Smooth muscle cell (in vitro differentiated cells): ENCODE measurements around the gene EIF3A.

GRCh38 chr10:117457918-117458520 lies 82.8 kb upstream of the PDZD8 start:
- RAMPAGE, long total RNA = no peak

GRCh38 chr10:117533868-117534708 lies 8.5 kb upstream of the EMX2 start:
- RAMPAGE, long total RNA = no peak

DNA sequence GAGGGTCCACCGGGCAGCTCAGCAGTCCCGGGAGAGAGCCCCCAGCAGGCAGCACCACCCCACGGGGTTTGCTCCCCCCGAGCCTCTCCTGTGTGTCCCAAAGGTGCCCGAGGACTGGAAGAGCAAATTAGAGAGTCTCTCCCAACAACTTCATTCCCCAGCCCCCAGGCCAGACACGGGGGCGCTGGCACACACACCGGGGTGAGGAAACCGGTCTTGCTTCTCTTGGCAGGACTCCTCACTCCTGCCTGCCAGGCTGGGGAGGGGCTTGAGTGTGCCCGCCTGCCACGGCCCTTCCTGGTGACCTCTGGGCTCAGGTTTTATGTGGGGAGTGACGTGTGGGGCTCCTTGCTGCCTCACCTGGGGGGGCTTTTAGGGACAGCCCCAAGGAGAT lies 142.4 kb downstream of the EMX2 start:
- RAMPAGE, long total RNA = no peak

DNA sequence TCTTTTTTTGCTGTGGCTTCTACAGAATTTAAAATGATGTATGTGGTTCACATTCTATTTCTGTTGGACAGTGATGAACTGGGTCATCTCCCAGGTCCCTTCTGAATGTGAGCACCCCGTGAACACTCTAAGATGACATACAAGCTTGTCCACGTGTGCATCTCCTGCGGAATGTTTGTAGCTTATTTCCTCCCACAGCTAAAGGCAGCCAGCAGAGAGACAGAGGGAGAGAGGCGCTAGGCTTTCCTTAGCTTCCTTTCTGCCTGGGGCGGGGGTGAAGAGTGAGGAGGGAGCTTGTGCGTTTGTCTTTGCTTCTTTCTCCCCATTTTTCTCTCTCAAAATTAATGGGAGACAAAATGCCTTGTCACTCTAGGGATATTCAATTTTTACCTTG lies 219.2 kb downstream of the EMX2 start:
- RAMPAGE, long total RNA = no peak

- RAMPAGE, long total RNA = no peak
Measured at GRCh38 chr10:117804297-117805238, 242.2 kb downstream of the RAB11FIP2 start.

- RAMPAGE, long total RNA = no peak
Measured at GRCh38 chr10:118272266-118272971, 69.7 kb downstream of the FAM204A start.

DNA sequence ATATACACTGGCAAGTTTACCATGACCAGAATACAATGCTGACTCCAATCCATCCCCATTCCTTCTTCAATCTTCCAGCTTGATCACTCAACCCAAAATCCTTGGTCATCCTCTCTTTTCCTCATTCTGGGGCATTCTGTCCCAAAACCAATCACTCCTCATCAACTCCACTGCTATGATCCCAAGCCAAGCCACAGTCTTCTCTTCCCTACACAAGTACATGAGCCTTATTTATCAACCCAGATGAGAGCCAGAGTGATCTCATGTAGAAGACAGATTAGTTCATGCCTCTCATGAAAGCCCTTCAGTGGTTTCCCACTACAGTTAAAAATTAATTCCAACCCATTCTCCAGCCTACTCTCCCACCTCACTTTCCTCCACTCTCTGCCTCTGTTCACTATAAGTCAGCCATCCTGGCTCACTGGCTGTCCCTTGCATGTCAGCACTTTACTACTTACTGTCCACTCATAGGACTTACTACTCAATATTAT lies 67.4 kb downstream of the CACUL1 start:
- RAMPAGE, long total RNA = no peak

GRCh38 chr10:118730979-118731483 lies 23.7 kb downstream of the CACUL1 start:
- RAMPAGE, long total RNA = no peak

GRCh38 chr10:118753849-118754619 lies 736 bp downstream of the CACUL1 start:
- RAMPAGE, long total RNA = no peak

- RAMPAGE, long total RNA = no peak
Measured at GRCh38 chr10:118832054-118832714, 77.4 kb upstream of the CACUL1 start.

GRCh38 chr10:118872569-118872768 lies 117.7 kb upstream of the CACUL1 start:
- RAMPAGE, long total RNA = no peak

DNA sequence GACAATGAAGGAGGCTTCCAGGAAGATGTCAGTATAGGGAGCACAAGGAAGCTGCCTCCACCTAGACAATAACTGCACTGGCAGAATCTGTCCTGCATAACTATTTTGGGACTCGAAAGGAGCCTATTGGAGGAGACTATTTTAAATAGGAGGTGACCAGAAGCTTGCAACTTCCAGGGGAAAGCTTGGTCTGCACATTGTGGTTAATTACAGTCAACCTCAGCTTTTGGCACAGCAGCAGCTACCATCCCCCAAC lies 46.3 kb upstream of the NANOS1 start:
- RAMPAGE, long total RNA = no peak

- RAMPAGE, long total RNA = no peak
Measured at GRCh38 chr10:119030304-119030659, 768 bp downstream of the NANOS1 start.

- RAMPAGE, long total RNA = no peak
Measured at GRCh38 chr10:119038096-119038631, 8.7 kb downstream of the NANOS1 start.

DNA sequence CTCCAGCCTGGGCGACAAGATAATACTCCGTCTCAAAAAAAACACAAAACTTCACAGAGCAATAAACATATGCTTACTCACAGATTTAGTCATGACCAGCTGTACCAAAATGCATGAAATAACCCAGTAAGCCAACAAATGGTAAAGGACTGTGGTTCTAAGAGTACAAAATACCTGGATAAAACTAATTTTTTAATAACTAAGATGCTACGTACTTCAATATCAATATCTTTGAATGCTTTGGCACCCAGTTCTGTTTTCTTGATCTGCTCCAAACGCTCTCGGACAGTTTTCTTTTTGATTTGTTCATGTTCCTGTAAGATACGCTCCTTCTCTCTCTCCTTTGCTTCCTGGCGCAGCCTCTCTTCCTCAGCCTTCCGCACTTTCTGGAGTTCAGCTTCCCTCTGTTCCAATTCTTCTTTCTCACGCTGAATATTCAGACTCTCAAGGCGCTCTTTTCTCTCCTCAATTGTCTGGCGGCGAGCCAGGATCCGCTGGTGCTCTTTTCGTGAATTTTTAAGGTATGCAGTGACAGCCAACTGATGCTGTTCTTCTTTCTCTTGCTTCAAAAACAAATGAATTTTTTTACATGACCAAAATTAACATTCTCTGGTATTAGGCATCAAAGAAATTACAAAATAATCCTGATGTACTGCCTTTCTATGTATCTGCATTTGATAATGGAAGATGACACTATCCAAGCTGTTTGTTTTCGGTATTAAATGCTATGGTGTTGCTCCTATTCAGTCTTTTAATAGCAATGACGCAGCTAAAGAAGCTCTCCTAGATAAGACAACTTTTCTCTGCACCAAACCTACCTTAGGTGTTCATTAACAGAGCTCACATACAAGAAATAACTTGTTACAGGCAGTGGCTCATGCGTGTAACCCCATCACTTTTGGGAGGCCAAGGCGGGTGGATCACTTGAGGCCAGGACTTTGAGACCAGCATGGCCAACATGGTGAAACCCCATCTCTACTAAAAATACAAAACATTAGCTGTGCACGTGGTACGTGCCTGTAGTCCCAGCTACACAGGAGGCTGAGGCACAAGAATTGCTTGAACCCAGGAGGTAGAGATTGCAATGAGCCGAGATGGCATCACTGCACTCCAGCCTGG lies 22.5 kb downstream of the EIF3A start:
- RAMPAGE, long total RNA = no peak

DNA sequence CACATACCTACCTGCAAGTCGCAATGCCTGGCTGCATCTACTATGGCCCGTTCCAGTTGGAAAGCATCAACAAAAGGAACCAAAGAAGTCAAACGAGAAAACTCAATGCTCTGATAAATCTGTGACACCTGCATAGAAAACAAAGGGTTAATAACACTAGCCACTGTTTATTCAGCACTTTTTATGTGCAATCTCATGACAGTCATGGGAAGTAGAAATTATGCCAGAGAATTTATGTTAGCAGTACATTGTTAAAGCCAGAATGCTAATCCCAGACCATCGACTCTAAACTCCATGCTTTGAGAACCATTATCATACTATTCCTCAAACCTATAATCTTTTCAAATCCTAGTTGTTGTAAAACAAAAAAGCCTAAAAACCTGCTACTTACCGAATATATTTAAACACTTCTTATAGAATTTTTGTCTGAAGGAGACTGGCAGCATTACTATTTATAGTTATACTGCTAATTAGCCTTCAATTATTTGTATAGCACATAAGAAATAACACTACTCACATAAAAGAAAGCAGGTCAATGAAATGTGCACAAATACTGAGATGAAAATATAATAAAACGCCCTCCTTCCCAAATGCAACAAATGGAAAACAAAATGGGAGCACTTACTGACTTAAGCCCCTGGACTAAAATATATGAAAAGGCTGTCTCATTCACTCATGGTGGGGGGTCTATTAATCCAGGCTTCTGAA lies 20.9 kb downstream of the EIF3A start:
- RAMPAGE, long total RNA = no peak

DNA sequence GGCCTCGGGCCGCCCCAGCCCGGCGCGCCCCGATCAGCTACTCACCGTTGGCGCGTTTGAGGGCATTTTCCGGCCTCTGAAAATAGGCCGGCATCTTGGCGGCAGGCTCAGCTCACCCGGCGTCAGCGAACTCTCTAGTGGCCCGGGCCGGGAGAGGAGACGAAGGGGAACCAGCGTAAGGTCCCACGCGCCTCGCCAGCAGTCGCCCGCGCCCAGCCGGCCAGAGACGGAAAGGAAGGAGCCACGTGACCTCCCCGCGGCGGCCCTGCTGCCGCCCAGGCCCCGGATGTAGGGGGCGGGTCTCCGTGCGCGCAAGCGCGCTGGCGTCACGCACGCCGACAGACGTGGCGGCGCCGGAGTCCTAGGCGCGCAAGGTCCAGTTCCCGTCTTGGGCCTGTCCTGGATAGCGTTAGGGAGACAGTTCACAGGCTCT lies at the start of gene EIF3A:
Gene EIF3A (minus strand): TSS at position 235 of the 433 bp plus-strand sequence.
- RAMPAGE, long total RNA = start-site peak on the minus strand centred at position 214 of the sequence, 29 bp wide, 319 and 360 reads in 2 replicates

GRCh38 chr10:119090287-119090835 lies 9.7 kb upstream of the EIF3A start:
- RAMPAGE, long total RNA = no peak

DNA sequence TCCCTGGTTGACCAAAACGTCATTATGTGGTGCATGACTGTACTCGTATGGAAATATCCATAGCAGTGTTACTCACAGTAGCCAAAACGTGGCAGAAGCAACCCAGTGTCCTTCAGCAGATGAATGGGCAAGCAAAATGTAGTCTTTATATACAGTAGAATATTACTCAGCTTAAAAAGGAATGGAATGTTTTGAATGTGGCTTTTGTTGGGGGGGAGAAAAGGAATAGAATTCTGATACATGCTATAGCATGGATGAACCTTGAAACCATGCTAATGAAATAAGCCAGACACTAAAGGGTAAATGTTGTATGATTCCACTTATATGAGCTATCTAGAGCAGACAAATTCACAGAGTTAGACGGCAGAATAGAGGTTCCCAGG lies 30.3 kb downstream of the SFXN4 start:
- RAMPAGE, long total RNA = no peak

- RAMPAGE, long total RNA = no peak
Measured at GRCh38 chr10:119164684-119165023, 860 bp downstream of the SFXN4 start.